Mesangial cell (primary cell): ENCODE measurements around a stretch of chr21.

GRCh38 chr21:16418203-16418638 lies 688.4 kb downstream of the USP25 start:
- RAMPAGE, long total RNA = no peak

GRCh38 chr21:16587785-16588874 lies 858.3 kb downstream of the USP25 start:
- RAMPAGE, long total RNA = no peak

DNA sequence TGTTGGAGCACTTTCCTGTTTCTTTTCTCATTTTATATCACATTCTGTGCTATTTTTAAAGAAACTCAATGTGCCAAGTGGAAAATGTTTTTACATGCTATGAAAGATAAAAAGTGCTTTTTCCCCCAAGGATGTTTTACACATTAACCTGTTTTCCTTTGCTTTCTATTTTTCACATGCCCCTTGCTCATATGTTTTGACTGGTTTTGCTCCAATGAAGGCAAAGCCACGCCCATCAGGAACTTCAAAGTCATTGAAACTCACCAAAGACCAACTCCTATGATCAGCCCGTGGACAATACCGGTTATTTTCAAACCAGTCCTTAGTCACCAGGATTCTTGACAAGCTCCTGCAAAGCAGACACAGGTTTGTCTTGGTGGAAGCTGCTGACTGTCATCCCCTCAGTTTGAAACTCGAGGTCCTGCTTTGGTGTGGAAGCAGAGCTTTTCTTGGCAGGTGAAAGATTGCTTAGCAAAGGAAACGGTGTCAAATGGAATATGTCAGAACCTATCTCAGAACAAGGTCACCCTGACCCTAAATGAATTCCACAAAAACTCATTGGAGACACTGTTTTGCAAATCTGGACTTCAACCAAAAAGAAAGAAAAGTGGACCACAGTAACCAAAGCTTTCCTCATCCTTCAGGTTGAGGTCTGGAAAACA lies 384.7 kb upstream of the CXADR start:
- RAMPAGE, long total RNA = no peak

DNA sequence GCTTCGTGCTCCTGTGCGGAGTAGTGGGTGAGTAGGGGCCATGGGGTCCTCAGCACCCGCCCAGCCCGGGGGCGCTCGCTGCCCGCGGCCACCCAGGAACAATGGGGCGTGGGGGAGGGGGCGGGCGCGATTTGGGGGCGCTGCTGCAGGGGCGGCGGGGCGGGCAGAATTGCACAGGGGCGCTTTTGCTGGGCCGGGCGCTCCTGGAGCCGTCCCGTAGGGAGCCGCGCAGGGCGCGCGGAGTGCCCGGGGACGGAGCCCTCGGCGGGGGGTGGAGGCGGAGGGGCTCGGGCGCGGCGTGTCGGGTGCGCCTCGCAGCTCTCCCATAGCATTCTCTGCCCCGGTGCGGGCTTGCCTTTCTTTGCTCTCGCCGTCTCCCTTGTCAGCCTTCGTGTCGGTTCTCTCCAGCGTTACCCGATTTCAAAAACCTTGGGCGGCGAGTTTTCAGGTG lies 328 bp downstream of the CXADR start:
- RAMPAGE, long total RNA = no peak

DNA sequence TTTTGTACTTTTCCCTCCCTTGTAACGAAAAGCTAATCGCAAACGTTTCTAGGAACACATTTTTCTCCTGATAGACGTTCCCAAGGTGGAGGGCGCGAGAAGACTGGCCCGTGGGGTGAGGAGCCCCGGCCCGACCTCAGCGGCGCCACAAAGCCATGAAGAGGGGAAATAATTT lies 978 bp downstream of the BTG3 start:
- RAMPAGE, long total RNA = no peak

- RAMPAGE, long total RNA = no peak
Measured at GRCh38 chr21:17752125-17752555, 67.0 kb downstream of the C21orf91 start.

DNA sequence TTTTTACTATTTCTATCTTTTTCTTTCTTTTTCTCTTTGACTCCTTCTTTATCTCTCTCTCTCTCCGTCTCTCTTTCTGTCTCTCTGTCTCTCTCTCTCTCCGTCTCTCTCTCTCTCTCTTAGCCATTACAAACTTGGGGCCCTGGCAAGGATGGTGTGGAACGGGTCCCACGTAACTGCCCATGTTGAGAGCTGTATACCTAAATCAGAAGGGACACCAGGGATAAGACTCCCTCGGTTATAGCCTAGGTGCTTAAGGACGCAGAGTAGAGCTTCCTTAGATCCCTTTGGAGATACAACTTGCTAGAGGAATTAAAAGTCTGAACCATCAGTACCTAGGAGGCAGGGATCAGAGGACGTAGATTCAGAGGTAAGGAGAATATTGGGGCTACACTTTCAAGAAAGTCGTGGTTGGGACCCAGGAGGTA lies 355.4 kb upstream of the TMPRSS15 start:
- RAMPAGE, long total RNA = no peak

DNA sequence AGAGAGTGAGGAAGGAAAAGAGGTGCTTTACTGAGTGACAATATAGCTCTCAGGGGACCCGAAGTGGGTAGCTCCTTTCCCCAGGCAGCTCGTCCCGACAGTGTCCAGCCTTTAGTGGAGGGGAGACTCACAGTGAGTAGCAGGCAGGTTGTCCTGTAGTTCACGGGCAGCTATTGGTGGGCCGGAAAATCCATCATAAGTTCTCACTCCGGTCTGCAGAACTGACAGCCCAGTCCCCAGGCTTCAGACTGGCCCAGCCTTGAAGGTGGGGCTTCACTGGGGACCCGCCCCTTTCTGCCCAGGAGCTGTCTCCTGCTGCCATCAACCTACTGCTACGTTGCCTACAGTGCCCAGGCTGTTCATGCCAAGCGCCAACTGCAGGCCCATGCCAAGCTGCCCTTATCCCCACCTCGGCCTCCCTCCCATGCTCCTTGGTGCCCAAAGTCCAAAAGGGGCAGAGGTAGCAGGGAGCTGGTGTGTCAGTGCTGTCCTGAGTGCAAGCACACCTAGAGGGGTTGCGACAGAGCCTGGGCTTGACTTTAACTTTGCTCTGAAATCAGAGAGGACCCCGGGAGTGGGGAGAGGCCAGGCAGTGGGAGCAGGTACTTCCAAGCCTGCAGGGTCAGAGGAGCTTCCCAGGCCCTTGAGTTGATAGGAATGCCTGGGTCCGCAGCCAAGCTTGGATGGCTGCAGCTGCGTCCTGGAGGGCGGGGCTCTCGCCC lies 1144.4 kb upstream of the NCAM2 start:
- RAMPAGE, long total RNA = no peak

DNA sequence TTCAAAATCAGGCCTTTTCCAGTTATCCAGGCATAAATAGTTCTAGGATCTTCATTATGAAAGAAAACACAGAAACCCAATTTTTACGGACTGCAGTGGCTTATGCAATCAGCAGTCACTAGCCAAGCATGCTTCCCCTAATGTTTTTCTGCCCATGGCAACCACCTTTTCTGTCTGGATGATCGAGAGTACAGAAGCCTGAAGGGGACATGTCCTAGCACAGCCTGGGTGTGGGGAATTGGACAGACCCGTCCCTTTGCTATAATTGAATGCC lies 29.8 kb upstream of the NCAM2 start:
- RAMPAGE, long total RNA = no peak

- RAMPAGE, long total RNA = no peak
Measured at GRCh38 chr21:25457377-25457935, 149.8 kb downstream of the MRPL39 start.

DNA sequence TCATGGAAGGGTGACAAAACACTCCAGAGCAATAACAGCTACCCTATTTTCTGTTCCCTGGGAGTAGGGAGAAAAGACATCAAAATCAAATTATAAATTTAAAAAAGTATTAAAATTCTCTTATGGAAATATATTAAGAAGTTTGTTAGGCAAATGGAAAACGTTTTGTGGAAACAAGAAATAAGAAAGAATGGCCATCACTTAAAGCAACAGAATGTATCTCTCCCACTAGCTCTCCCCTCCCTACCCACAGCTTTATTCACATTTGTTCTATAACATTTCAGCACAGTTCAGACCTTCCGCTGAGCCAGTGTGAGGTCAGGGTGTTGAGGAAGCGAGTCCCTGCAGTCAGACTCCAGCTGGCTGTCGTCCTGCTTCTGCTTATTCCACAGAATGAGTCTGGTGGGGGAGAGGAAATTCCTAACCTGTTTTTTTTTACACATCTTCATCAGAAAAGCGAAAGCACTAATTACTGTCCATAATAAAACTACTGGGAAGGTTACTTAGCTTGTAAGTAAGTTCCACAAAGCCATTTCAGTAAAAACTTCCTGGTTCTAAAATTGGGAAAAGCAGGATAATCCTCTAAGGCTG lies 39.1 kb downstream of the MRPL39 start:
- RAMPAGE, long total RNA = no peak

GRCh38 chr21:25967442-25967928 lies 203.1 kb downstream of the APP start:
- RAMPAGE, long total RNA = no peak

DNA sequence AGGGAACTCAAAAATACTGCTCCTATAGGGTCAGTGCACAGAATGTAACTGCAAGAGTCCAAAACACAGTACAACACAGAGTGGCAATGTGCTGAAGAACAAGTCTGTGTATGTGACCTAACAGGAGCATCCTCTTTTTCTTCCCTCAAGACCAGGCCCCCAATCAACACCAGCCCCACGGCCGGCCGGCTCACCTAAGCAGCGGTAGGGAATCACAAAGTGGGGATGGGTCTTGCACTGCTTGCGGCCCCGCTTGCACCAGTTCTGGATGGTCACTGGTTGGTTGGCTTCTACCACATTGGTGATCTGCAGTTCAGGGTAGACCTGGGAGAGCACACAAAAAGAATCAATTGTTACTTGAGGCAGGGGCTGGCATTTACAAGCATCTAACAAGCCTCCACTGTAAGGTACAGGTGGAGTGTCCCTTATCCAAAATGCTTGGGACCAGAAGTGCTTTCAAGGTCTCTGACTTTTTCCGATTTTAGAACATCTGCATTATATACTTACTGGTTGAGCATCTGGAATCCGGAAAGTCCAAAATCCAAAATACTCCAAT lies 80.7 kb downstream of the APP start:
- RAMPAGE, long total RNA = no peak

DNA sequence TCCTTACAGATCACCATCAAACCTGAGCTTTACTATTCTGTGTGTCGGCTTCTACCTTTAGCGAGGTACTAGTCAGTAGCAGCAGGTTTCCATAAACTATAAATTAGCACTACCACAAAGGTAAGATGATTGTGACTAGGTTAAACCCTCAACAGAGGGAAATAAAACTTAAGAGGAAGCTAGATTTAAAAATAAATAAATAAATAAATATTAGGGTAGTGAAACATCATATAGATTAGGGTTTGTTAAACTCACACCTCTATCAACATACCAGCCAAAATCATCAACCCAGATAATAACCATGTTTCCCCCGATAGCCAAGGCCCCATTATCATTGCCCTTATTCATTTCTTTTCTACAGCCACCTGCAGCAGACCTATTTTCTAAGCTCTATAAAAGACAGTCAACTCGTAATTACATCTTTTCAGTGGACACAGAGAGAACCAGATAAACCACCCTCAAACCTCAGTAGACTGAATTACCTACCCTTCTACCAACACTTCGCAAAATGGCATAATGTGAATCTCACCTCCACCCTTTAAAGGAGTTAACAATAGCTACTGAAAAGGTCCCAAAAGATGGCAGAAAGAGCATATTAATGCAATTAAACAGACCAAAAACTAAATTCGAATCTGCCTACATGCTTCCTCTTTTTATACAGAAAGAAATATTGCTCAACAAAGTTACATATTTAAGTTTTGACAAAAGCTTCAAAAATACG lies 2.5 kb downstream of the APP start:
- RAMPAGE, long total RNA = no peak

DNA sequence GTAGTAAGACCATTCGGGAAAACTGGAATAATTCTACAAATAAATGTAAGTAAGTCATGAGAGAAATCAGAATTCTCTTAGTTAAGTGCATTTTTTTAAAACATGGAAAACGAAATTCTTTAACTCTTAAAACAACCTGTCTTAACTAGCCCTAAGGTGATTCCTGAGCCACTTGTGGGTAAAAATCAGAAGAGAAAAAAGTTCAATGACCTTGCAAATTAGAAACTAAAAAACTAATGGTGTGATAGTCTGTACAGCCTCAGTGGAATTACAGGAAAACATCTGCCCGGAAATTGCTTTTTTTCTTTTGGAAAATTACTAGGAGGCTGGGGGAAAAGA lies 1.9 kb downstream of the APP start:
- RAMPAGE, long total RNA = no peak

DNA sequence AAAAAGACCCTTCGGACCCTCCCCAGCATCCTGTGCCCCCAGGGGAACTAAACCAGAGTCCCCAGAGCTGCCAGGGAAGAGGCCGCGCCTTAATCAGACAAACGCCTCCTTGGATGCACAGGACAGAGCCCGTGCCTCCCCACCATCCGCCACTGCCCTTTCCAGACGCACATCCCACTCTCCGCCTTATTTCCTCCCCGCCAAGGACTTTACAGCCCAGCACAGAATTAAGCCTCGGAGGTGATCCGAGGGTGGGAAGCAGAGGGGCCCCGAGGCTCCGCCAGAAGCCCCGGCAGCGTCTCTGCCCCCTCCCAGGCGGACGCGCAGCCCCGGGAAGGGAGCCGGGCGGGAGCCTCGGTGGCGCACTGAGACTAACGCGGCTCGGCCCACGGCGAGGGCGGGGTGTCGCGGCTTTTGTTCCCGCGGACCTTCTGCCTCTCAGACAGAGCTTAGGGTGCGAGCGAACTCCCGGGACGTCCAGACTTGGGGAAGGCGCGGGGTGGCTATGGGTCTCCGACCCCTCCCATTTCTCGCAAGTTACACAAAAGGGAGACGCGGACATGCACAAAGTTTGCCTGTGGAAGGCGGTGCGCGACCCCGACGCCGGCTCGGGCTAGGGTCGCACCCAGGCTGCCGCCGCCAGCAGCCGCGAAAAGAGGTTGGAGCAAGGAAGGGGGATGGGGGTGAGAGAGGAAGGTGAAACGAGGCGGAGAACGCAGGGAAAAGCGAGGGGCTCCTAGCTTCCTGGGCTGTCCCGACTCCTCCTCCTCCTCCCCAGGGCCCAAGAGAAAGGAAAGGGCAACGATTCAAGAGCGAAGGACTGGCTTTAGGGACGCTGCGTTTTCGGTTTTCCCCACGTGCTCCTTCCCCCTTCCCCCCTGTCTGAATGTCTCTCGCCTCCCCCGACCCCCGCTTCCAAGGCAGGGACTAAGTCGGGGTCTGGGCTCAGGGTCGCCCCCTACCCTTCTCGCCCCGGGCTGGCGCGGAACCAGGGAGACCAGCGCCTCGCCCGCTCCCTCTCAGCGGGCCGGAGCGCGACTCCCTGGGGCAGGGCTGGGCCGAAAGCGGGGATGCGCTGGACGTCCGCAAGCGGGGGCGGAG lies 879 bp downstream of the APP start:
- RAMPAGE, long total RNA = no peak

GRCh38 chr21:26235526-26235990 lies 65.0 kb upstream of the APP start:
- RAMPAGE, long total RNA = no peak

DNA sequence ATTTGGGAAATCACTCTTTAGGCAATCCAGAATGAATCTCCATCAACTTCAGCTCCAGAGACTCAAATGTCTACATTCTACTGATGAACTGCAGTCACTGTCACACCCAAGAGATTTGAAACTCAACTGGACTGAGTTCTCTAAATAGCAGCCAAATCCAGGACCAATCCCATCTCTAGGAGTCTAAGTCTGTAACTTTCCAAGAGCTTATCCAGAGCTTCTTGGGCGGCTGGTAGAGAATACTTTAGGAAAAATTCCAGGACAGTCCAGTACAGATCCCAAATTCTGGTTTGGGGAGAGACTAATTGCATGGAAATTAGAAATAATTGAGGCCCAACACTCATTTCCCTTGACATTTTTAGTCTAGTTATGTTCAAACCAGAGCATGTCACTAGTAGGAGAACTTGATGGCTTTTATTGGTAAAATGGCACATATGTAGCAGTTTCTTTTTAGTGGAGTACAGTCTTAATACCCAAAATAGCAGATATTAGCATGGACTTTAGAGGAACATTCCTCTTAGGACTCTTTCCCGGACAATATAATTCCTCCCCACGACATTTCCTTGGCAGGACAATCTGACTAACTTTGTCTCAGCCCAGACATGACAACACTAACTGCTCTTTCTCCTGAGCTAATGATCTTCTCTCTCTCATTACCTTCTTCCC lies 62.7 kb downstream of the ADAMTS1 start:
- RAMPAGE, long total RNA = no peak

DNA sequence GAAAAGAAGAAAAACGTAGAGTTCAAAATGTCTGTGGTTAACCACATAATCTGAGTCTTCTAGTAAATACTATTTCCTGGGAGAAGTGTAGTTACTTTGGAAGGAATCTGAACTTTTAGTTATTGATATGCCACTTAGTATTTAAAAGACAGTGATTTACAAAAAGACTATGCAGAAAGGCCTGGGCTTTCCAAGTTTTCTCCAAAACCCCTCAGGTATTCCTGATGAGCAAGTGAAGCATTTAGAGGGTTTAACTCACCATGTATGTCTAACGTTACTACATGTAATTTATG lies 9.9 kb downstream of the ADAMTS1 start:
- RAMPAGE, long total RNA = no peak

GRCh38 chr21:26835710-26835967 lies 9.6 kb downstream of the ADAMTS1 start:
- RAMPAGE, long total RNA = no peak